Natural killer cell (primary cell): ENCODE measurements around a stretch of chr16.

- PRO-cap = no peak
Observed at GRCh38 chr16:10957785-10958043, 13.3 kb downstream of the CLEC16A start.

DNA sequence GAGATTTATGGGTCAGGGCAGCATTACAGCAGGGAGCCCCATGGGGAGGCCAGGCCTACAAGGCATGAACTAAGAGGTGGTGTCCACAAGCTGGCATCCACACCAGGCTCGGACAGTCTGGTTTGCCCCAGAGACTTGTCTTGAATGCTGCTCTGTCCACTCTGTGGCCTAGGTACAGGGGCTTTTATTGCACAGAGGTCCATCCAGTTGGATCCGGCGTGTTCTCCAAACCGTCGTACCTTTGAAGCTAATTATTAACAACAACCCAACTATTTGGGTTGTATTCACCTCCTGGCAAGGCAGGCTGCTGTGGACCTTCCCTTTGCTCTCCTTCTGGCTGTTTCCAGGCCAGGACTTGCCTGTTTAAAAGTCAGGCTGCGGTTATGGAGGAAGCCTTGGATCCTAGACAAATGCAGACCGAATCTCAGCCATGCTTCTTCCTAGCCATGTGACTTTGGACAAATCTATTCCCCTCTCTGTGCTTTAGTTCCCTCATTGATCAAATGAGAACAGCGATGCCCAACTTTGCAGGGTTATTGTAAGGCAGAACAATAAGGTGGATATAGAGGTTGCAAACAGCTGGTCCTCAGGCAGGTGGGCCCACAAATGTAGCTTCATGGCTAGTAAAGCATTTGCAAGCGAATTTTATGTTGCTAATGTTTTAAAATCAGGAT, 123.5 kb downstream of the CLEC16A start:
- PRO-cap = no peak

DNA sequence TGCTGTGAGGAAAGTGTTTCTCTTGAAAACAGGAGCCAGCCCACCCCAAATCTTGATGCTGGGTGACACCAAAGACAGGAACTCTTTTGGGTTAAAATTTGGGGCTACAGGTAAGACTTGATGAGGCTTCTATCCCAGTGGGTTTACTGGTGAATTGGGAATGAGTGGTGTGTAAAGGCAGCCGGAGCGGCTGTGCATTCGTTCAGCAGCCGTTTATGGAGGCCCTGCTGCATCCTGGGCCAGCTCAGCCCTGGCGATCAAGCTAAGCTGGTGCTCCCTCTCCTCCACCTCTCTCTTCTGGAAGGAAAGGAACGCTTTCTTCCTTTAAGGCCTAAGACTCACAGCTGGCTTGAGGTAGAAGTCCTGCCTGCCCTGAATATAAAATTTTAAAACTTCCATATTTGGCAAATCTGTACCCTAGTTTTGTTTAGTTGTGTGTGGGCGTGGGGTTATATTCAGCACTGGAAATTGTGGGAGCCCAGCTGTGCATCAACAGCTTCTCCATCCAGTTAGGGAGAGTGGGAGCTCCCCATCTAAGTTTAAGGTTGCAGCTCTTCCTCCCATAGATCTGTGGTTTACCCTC, 138.1 kb downstream of the CLEC16A start:
- PRO-cap = no peak

- PRO-cap = no peak
Observed at GRCh38 chr16:11201505-11202671, 54.1 kb downstream of the SOCS1 start.

DNA sequence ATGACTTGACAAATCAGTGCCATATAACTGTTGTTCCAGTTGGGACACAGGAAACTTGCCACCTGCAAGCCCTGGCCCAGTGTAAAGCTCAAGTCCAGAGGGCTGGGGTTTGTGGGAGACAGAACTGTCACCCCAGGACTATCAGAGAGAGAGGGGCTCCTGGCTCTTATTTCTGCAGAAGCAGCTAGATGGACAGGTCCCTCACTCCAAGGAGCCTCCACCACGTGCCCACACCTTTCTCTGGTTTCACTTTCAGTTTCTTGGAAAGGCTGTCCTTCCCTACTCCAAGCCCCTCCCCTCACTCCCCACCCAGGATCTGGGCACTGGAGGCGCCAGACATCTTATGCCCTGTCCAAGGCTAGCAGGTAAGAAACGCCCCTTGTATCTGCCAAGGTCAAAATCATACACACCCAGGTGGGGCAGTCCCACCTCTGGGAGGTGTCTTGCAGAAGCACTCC, 31.5 kb upstream of the PRM1 start:
- PRO-cap = no peak

DNA sequence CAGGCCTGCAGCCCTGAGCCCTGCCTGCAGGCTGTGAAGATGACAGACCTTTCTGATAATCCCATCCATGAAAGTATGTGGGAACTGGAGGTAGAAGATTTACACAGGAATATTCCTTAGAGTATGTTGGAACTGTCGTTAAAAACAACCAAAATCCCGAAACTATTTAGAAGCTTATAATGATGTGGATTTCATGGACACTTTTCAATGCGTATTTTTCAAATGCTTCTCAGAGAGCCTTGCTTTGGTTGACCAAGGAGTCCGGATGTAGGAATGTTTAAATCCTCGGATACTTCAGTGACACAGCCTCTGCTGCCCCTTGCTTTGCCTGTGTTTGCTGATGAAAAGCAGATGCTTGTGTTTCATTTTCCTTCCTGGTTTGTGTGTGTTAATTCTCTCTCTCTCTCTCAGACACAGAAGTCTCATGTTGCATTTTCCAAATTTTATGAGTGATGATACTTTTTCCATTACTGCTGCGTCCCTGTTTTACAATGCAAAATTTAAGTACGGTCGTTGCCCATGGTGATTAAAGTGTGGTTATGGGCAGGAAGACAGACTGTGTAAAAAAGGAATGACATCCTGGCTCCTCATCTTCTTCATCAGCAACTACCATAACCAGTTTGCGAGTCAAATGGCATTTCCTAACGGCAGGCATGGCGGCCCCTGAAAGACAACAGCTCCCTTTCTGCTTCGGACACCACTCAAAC, 5.6 kb downstream of the RMI2 start:
- PRO-cap = no peak

- PRO-cap = no peak
Observed at GRCh38 chr16:11540489-11540867, 13.4 kb upstream of the ENSG00000188897 start.

DNA sequence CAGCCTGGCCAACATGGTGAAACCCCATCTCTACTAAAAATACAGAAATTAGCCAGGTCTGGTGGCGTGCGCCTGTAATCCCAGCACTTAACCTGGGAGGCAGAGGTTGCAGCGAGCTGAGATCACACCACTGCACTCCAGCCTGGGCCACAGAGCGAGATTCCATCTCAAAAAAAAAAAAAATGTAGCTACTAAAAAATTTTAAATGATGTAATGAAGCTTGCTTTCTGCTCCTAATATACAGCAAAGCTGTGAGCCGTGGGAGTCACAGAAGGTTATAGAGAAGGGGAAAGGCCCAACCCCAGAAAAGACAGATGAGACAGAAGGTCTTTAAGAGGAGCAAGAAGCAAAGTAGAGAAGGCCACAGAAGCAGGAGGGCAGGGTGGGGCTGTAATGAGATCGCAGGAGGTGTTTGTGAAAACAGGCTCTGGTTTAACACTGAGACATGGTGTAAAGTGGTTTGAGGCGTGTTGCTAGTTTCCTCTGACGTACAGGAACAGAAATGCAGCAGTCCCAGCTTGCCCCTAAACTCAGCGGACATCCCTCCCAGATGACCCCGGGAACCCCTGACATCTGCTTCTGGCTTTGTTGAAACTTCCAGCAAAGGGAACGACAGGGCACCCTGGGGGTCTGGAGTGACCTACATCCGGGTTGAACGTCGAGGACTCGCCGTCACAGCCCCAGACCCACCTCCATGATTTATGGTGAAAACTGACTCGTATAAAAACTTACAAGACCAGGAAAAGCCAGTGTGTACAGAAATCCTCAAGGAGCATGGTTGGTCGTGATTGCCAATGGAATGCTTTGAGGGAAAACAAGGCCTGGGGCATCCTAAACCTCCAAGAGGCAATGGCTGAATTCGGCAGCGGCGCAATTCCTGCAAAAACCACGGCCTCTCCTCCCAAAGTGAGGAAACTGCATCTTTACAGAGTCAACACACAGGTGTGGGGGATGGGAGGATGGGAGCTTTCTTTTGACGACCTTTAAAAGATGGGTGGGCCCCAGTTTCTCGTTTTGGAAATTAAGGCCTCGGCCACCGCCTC, 26.0 kb downstream of the LITAF start:
- PRO-cap = bidirectional peak, plus-strand start at position 510 of the sequence, minus-strand start at position 414 of the sequence

DNA sequence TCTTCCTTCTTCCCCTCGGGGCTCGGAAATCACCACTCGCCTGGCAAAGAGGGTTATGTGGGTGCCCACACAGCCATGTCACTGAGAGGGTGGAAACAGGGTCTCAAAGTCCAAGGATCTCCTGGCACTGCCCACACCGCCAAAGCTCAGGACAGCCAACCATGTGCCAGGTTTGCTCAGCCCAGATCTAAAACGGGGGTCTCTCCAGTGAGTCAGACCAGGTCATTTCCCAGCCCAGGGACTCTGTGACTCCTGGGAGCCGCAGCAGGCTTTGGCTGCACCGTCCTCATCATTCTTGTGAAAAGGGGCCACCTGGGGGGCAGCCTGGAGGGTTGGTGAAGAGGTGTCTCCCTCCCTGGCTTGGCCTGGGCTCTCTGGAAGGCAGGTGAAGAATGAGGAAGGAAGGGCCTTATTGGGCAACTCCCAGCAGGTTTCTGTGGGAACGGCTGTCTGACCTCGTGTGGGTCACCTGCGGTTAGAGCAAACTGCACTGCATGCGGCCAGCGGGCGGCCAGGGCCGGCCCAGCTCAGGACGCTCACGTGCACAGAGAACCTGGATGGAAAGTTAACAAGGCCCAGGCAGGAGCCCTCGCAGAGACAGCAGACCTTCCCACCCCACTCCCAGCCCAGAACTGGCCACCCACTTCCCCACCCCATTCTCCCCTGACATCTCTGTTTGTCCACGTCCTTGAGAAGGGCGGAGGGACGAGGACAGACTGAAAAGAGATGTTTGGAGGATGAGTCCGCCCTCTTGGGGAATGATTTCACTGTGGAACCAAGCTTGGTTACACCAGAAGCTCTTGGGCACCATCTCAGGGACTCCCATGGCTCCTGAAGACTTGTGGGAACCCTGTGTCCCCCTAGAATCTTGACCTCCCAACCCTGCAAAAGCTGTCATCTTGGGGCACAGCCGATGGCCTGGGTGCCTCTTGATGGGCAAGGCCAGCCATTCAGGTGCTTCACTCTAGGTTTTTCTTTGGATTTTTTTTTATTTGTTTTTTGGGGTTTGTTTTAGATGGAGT, 25.6 kb upstream of the LITAF start:
- PRO-cap = no peak

DNA sequence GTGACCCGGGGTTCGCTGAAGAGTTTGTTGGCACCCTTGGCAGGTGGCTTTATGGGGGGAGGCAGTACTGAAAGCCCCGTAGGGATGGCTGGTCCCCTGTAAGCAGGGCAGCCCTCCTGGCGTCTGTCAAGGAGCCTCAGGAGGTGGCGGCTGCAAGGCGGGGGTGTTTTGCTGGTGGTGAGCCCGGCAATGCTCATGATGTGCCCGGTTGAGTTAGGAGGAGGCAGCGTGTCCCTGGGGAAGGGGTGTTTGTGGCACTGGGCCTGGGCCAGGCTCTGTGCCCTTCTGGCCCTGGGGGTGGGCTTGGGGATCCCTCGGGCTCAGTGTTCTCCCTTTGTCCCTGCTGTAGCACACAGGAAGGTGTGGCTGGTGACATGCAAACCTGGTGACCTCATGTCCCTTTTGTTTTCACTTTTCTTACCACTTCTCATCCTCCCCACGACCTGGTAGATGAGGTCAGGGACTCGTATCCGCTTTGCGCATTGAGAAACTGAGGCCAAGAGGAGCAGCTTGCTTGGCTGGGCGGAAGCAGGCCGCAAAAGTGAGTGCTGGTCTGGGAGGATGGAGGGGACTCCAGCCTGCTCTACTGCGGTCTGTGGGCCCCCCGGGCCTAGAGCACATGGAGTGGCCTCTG, 2.0 kb downstream of the SNN start:
- PRO-cap = no peak

GRCh38 chr16:11675390-11676457, 7.5 kb downstream of the SNN start:
- PRO-cap = no peak

GRCh38 chr16:11676458-11677102, 8.3 kb downstream of the SNN start:
- PRO-cap = no peak

DNA sequence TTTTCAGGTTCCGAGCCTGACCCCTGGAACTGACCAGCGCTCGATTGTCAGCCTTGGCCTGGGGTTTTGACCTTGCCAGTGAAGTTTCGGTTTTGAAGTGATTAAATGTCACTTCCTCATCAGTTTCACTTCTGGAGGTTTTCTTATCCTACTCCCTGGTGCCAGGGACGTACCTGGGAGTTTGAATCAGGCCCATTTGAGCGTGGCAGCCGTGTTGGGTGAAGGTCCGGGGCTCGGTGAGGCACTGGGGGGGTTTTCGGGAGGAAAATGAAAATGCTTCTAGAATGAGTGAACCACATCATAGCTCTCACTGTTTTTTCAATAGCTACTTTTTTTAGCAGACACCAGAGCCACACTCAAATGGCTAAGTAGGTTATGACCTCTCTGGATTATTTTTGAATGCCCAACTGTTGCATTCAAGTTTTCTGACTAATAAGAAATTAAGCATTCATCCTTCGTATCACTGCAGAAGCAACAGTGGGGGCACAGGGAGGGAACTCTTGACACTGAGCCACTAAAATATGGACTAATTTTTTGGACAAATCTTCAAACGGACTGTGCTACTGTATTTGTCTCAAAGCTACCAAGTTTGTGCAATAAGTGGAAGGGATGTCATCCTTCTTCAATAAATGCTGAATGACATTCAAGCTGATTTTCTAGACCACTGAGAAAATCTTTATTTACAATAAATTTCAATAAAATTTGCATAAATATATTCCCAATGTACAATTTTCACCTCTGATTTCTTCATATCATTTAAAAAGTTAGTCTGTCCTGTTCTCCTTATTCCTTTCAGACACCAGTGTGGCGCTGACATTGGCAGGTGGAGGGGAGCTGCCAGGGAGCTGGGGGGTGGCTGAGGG, 10.4 kb downstream of the SNN start:
- PRO-cap = no peak

- PRO-cap = no peak
Observed at GRCh38 chr16:11682385-11683489, 14.5 kb downstream of the SNN start.

- PRO-cap = no peak
Observed at GRCh38 chr16:11687523-11688157, 19.4 kb downstream of the SNN start.

DNA sequence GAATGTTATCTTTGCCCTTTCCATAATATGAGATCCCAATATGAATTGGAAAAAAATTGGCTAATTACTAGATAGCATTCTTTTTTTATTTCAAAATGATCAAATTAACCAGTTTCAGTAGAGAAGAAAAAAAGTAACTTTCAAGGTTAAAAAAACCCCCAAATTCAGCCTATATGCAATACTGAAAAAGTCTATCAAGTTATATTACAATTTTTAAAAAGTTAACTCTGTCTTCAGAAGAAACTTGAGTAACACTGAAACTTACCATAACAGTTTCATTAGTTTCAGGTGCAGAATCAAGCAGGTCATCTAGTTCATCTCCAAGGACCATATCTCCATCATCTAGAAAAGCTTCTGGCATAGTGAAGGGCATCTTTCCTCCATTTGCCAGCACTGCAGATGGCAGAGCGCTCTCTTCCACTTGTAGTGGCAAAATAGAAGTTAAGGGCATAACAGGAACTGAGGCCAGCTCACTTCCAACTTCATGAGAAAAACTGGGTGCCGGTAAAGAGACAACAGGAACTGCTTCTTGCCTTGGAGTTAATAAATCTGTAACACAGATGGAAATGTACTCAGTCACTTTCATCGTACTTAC, 23.0 kb downstream of the ZC3H7A start:
- PRO-cap = no peak

GRCh38 chr16:11797374-11798406, 632 bp upstream of the ZC3H7A start:
- PRO-cap = bidirectional peak, plus-strand start at chr16:11797547, minus-strand start at chr16:11797235; bidirectional peak, plus-strand start at chr16:11797707, minus-strand start at chr16:11797664

- PRO-cap = no peak
Observed at GRCh38 chr16:11868304-11869167, 17.2 kb upstream of the RSL1D1 start.

DNA sequence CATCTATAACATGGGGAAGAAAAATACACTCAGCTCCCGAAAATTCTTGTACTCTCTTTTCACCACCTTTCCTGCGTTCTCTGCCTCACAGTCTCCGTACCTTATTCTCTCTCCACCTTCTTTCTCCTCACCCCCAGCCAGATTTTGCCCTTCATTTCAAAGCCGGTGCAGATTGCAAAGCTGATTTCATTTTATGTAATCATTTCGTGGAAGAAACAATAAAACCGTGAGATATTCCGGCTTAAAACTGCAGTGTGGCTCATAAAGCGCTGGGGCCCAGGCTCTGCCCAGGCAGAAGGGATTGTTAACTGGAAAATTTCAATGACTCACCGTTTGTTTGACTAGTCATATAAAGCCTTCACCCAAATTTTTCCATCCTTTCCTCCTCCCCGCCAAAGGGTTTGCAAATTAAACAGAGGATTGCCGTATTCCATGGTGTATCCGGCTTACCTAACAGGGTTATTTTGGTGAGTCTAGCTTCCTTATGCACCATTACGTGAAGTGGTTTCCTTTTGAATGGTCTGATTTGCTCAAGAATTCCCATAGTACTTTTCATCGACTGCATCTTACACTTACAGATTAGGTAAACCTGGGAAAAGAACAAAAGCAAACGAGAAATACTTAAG, 756 bp upstream of the GSPT1 start:
- PRO-cap = no peak

DNA sequence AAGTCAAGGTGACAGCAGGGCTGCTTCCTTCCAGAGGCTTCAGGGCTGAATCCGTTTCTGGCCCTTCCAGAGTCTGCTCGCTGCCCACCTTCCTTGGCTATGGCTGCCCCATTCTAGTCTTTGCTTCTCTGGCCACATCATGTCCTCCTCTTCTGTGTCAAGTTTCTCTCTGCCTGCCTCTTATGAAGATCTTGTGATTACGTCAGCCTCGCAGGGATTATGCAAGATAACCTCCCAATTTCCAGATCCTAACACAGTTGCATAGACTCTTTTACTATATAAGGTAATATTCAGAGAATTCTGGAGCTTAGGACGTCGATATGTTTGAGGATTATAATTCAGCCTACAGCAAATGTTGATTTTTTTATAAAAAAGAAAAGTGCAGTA, 65.0 kb downstream of the SNX29 start:
- PRO-cap = no peak